ENCODE measurements around a stretch of chr2.

DNA sequence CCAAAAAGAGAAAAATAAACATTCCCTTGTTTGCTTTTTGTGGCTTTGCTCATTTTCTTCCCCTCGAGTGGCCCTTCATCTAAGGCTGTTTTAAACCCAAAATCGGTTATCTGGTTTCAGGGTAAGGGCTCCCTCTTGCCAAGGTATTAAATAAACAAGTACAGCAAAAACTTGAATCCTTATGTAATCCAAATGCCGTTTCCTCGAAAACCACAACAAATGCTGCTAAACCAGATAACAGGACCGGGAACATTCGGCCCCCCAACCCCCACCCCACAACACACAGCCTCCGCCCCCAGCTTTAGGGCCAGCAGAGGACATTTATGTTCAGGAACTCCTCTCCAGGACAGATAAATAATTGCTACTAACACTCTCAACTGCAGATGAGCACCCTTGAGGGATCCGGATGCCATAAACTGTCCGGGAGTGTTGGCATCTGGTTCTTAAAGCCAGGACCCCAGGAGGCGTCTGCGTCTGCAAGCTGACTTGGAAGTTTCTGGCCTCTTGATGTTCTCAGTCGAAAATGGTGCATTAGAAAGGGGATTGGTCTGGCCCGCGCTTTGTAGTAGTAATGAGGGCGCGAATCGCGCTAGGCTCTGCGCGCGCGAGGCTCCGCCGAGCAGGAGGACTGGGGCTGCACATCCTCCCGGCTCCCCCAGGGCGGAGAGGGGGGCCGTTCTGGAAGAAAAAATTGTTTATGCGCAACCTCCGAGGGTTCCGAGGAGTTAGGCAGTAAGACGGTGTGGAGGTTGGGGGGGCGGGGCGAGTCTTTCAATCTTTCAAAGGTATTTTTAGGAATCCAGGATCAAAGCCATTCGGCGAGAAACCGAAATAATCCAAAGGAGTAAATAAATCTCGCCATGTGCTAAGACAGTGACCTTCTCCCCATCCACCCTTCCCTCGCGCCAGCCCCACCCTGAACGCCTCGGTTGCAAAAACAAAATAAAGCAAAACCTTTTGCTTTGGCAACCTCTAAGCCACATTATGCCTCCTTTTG, 3.9 kb upstream of the ID2 start:
- PRO-cap, 2 experiments = no peak in any of the 2 experiments

DNA sequence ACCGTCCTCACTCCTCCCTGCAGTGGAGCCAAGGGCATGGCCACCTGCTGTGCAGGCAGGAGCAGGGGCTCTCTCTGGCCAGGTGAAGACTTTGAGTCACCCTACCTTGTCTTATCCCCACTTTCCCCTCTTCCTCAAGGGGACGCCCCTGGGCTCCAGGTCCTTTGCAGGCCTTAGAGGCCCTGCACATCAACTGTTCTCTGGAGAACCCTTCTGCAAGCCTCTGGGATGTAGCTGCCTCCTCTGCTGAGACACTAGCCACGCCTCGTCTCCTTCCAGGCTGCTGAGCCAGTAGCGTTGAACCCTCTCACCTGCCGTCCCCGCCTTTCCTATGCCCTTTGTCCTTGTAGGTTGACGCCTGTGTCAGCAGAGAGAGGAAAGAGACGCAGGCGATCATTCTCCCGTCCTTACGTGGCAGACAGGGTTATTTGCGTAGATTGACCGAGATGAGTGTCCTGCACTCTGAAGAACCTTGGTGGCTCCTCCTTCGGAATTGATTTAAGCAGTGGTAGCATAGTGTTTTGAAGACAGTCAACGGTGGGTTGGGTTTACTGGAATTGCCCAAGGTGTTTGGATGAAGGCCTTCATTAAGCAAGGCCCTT, 27.7 kb downstream of the ID2 start:
- PRO-cap, 2 experiments = peak in 1 of 2 experiments; most common plus-strand start position 366 of the sequence (in 1)

GRCh38 chr2:8826537-8827208, 10.7 kb downstream of the KIDINS220 start:
- PRO-cap, 2 experiments = no peak in any of the 2 experiments

DNA sequence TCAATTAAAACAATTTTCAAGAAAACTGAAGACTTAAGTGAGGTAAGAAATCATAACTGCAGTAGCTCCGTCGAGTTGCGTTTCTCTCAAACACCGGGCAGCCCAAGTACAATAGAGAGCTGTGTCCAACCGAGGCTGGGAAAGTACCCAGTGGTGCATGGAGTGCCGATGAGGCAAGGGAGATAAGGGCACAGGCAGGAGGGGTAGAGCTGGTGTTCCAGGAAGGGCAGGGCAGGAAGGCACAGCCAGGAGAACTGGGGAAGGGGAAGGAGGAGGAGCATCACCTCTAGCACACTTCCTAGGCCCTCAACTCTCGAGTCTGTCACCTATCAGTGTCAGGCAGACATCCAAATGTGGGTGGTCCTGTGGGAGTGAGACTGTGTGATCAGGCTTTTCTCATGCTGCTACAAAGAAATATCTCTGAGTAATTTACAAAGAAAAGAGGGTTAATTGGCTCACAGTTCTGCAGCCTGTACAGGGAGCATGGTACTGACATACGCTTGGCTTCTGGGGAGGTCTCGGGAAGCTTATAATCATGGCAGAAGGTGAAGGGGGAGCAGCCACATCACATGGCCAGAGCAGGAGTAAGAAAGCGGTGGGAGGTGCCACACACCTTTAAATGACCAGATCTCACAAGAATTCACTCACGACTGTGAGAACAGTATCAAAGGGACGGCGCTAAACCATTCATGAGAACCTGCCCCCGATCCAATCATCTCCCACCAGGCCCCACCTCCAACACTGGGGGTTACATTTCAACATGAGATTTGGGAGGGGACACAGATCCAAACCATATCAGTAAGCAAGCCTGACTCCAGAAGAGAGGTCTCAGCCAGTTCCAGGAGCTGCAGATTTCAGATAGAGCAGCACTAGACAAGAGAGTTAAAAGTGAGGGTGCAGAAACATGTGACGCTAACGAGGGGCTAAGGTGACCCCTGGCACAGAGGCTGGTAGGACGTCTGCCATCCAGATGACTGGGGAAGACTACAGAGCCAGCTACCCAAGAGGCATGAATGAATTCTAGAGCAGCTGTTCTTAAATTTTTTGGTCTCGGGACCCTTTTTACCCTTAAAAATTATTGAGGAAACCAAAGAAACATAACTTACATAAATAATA, 75.7 kb downstream of the MBOAT2 start:
- PRO-cap, 2 experiments = no peak in any of the 2 experiments

- PRO-cap, 2 experiments = no peak in any of the 2 experiments
Measured at GRCh38 chr2:9168915-9169178, 37.8 kb upstream of the ASAP2 start.

- PRO-cap, 2 experiments = no peak in any of the 2 experiments
Measured at GRCh38 chr2:9229258-9229745, 22.7 kb downstream of the ASAP2 start.

DNA sequence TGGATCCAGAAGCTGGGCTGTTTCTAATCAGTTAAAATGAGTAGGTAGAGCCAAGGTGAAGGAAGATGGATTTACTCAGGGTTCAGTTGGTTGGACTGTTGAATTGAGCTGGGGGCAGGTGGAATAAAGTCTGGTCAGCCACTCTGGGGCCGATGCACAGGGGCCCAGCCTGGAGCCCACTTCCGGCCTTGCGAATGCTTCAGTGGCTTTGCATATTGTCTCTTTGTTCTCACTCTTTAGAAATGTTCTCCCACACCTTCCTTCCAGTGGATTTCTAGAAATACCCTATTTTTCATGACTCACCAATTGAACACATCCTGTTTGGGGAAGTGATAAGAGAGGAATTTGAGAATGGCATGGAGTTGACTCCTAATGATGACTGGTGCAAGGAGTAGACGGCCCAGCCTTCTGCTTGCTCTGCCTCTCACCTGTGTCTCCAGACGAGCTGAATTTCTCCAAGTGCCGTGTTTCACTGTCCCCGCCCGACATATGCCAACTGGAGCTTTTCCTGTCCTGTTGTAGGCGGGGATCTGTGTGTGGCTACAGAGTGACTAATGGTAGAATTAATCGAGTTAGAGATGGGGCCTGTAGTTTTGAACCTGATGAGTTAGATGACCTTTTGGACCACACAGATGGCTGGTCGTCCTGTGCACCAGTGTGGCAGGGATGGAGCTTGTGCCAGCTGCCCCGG, 28.2 kb downstream of the ASAP2 start:
- PRO-cap, 2 experiments = no peak in any of the 2 experiments

DNA sequence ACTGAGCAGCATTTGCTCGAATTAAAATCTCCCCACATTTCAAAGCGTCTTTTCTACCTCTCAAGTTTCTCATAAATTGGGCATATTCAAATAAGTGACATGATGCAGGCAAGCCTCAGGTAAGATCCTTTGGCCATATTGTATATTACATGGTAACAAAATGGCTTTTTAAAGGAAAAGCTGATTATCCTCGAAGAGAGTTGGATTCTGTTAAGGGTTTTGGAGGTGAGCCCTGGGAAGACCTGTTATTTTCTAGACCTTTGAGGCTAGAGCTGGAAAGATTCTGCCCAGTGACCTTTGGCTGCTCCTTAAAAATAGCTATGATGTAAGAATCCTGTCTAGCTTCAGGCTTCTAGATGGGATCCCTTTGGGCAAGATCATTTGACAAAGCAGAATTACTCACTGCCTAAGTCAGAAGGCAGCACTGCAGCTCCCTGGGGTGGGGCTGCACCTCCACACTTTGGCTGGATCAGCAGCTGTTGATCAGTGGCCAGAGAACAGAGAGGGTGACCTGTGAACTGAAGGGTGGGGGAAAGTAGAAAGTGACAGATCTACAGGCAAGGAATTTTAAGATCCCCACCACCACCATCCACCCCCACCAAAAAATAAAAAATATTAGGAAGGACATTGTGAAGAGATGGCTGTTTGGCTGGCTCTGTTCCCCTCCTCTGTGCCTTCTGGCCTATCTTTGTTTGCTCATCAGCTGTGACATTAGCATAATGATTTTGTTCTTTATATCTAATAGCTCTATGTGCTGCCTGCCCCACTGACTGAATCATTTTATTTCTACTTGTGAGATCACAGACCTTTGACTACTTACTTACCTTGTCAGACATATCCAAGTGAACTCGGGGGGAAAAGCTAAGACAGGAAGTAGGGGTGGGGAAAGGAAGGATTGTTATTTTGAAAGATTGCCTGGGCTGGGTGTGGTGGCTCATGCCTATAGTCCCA, 103.9 kb downstream of the ASAP2 start:
- PRO-cap, 2 experiments = no peak in any of the 2 experiments

- PRO-cap, 2 experiments = no peak in any of the 2 experiments
Measured at GRCh38 chr2:9311414-9312233, 105.0 kb downstream of the ASAP2 start.

GRCh38 chr2:9351491-9352205, 71.7 kb downstream of the ITGB1BP1 start:
- PRO-cap, 2 experiments = no peak in any of the 2 experiments

GRCh38 chr2:9355787-9356567, 67.4 kb downstream of the ITGB1BP1 start:
- PRO-cap, 2 experiments = no peak in any of the 2 experiments

DNA sequence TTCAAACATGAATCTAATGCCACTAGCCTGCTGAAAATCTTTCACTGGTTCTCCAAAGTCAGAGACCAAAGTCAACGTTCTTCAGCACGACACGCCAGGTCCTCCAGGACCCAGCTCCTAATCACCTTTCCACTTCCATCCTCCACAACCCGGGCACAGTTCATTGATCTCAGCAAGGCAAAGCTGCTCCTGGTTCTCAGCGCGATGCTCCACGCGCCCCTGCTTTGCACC, 1.2 kb downstream of the ITGB1BP1 start:
- PRO-cap, 2 experiments = no peak in any of the 2 experiments

DNA sequence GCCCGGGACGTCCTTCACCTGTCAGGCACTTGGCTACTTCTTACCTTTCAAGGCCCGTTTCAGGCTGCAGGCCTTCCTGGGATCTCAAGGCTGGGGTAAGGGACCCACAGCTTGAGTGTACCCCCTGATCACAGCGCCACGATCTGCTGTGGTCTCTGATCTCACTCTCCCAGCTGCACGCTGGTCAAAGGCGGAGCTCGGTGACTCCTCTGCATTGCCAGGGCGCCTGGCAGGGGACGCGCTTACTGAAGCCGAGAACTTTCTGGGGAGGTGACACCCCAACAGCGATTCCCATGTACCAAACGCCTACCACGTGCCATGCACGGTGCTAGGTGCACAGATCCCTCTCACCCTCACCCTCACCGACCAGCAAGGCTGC, 904 bp downstream of the ITGB1BP1 start:
- PRO-cap, 2 experiments = peak in 2 of 2 experiments; most common plus-strand start position 214 of the sequence (in 1)

GRCh38 chr2:9539388-9540013, 16.1 kb downstream of the ADAM17 start:
- PRO-cap, 2 experiments = no peak in any of the 2 experiments

DNA sequence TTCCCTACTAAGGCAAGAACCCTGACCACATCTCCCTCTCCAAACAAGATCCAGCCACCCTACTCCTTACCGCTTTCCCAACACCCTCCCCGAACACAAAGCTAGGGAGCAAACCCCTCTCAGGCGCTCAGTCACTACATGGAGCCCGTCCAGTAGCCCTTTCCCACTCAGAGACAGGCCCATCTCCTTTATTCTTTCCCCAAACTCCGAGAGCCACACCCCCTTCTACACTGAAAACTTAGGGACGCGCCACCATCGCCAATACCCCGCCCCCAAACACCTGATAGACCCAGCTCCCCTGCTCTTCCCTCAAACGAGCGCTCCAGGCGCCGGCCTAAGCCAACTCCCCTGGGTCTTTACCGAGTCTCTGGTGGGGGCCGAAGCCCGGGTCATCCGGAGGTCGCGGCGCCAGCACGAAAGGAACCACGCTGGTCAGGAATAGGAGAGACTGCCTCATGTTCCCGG, 449 bp downstream of the ADAM17 start:
- PRO-cap, 2 experiments = peak in 1 of 2 experiments; most common minus-strand start position 162 of the sequence (in 1)

GRCh38 chr2:9629056-9630029, 1.5 kb downstream of the YWHAQ start:
- PRO-cap, 2 experiments = no peak in any of the 2 experiments

GRCh38 chr2:9631250-9631598, 427 bp upstream of the YWHAQ start:
- PRO-cap, 2 experiments = peak in 1 of 2 experiments; most common plus-strand start chr2:9631343 (in 1)

GRCh38 chr2:9638494-9639050, 7.8 kb upstream of the YWHAQ start:
- PRO-cap, 2 experiments = no peak in any of the 2 experiments

DNA sequence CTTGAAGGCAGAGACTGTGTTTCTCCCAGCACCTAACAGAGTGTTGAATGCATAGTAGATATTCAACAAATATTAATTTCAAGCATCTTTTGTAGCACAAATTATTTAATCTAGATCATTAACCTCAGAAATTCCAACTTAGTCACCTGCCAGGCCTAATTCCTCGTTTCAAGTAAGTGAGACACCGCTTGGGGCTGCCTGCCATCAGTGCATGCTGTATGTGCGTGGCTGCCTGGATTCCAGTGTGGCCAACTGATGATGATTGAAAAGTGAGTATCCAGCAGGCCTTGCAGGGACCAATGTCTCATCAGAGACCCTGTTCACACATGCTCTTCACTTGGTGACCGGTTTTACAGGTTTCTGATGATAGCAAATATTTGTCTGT, 13.6 kb upstream of the YWHAQ start:
- PRO-cap, 2 experiments = no peak in any of the 2 experiments

DNA sequence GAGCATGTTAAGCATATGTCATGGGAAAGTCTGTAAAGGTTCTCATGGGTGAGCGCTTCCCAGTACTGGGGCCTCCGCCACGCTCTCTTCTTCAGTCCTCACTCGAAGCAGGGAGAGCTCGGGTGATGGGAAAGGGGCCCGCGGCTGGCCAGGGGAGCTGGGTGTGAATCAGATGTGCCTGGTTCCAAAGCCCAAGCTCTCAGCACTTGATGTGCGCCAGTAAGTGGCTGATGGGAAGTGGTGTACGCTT, 83.9 kb upstream of the YWHAQ start:
- PRO-cap, 2 experiments = no peak in any of the 2 experiments

Measured in Colon Carcinoma Metastatic in the Lung (tissue), 2 donors.